ENCODE measurements around a stretch of chr3.

DNA sequence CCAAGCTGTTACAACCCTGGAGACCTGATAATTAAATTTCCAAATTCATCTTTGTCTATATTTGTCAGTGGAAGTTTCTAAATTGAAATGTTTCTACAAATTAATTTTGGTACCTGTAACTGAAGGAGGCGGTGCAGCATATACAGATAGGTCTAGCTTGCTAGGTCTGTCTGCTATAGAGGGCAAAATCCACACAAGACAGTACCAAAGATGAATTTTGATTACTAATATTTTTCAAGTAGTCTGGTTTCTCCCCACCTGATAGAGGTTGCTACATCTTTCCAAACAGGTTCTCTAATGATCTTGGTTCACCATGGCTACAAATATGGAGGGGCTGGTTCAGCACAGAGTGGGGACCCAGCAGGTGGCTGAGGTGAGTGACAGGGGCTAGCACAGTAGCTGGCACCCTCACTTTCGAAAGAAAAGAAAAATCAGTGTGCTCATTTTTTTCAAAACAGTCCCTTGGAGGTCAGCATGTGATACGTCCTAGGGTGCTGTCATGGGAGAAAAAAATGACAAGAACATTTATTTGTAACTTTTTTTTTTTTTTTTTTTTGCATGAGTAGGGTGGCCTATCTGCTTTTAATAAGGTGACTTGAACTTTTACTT, 14.8 kb downstream of the NR2C2 start:
- PRO-cap, result no peak

DNA sequence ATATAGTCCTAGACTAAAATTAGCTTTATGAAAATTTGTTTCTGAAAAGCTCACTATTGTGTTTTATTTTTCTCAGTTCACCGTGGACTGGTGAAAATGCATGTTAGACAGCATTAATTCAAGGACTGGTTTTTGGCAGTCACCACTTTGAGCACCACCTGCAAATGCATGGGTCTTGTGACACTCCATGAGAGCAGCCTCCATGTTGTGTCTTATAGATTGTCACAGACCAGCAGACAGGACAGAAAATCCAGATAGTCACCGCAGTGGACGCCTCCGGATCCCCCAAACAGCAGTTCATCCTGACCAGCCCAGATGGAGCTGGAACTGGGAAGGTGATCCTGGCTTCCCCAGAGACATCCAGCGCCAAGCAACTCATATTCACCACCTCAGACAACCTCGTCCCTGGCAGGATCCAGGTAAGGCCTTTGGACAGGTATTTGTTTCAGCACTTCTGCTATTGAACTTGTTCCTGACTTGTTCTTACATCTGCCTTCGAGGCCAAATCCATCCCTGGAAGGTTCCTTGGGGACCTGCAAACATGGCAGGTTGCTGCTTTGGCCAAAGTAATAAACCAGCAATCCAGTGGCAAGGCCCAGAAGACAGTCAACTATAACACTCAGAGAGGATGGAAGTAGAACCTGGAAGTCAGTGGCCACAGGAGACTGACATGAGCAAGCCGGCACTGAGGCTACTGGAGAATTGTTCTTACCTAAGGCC, 51.6 kb downstream of the MRPS25 start:
- PRO-cap, result no peak

GRCh38 chr3:15077009-15077309, 11.8 kb upstream of the MRPS25 start:
- PRO-cap, result no peak

- PRO-cap, result no peak
Measured at GRCh38 chr3:15252786-15253692, 47.0 kb downstream of the CAPN7 start.

- PRO-cap, result no peak
Measured at GRCh38 chr3:15292674-15293541, 39.5 kb downstream of the SH3BP5 start.

- PRO-cap, result no peak
Measured at GRCh38 chr3:15300115-15301245, 31.9 kb downstream of the SH3BP5 start.

- PRO-cap, result no peak
Measured at GRCh38 chr3:15329169-15330216, 2.9 kb downstream of the SH3BP5 start.

DNA sequence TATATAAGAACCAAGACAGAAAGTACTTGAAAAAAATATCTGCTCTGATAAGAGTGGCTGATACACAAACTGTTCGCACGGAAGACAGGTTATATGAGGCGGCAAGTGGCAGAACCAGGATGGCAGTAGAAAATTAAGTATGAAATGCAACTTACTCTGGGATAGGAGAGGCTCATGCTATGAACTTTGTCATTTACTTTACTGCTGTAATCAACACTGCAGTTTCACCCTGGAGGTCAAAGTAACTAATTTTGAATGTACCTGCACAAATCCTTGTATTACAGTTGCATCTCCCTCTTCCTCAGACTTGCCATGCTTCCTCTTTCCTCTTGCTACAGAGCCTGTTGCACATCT, 38.8 kb downstream of the HACL1 start:
- PRO-cap, result no peak

GRCh38 chr3:15638160-15638621, 36.6 kb downstream of the BTD start:
- PRO-cap, result no peak

DNA sequence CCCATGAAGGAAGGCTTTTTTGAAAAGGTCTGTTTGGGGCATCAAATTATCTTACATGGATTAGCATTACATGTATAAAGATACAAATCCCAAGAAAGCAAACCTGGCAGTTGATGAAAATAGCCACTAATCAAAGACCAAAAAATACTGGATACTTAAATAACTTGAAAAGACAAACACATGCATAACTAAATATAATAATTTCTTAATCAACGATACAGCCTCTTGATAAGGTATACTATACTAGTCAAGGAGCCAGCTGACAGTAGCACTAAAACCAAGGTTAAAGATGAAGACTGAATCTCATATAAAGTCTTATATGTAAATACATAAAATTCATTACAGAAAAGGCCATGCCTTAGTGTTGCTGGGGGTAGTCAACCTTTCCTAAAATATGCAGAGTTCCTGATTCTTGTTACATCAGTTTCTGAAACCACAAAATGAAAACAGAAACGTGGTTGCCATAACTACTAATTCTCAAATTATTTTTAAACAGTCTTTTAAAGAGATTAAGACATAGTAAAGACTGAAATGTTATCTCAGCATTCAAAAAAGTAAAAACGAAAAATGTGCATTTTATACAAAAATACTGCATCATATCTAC, 2.0 kb downstream of the ANKRD28 start:
- PRO-cap, result no peak

- PRO-cap, result no peak
Measured at GRCh38 chr3:15796281-15796777, 1.4 kb downstream of the ANKRD28 start.

- PRO-cap, result no peak
Measured at GRCh38 chr3:16181318-16181842, 6.9 kb downstream of the GALNT15 start.

- PRO-cap, result no peak
Measured at GRCh38 chr3:16183647-16184032, 9.2 kb downstream of the GALNT15 start.

DNA sequence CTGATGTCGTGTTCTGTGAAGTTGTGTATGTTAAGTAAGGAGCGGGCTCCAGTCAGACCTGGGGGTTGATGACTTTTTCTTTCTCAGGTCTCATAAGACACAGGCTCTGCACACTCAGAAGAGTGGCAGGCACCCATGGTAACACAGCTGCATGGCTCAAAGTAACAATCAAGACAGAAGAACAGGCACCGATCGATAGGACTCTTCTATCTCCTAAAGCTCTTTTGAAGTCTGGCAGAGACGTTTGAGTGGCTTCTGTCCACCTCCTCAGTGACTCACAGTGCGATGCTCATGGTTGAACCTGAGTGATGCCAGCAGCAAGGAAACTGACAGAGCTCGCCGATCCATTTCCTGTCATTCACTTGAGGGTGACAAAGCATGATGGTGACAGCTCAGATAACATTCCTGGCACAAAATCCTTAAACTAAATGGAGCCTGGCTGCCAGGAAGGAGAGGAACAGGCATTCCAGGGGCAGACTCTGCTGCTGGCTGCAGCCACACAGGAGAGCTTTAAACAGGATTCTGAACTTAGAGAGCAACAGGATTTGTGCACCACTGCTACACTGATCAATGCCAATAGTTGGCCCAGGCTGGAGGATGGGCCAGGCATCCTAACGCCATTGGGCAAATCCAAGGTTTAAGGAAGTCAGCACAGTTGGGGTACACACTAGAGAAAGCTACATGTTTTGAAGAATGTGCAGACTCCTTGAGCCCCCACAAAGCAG, 20.7 kb downstream of the DPH3 start:
- PRO-cap, result no peak

GRCh38 chr3:16285914-16286658, 21.1 kb downstream of the OXNAD1 start:
- PRO-cap, result no peak

- PRO-cap, result no peak
Measured at GRCh38 chr3:16322101-16322718, 57.2 kb downstream of the OXNAD1 start.

DNA sequence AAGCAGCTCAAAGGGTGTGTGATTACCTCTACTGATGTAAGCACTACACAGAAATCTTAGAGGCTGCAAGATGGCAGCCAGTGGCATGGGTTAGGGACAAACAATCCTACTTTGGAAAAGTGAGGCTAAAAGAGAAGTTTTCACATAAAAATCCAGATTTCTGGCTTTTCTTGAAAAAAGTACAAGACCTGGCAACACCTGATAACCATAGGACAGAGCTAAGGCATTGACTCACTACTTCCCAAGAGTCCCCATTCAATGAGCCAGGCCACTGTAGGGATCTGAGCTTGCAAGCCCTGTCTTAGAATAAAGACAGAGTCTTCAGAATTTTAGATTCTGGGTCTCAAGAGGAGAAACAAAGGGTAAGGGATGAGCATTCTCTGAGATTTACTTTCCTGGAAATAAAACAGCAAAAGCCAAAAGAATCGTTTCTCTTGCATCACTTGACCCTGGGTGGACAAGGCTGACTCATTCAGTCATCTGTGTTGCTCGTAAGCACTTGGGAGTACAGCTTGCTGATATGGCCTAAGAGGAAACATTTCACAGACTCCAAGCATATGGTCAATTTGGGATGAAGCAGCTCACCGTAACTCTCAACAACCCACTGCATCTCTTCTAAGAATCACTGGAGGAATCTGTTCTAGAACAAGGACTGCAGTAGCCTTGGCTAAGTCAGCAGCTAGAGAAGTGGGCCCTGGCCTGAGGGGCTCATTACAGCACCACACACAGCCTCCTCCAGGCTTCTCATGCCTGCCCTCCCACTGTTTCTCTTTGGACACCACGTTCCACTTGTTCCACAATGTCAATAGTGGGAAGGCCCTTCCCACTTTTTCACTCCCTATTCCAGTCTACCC, 86.2 kb downstream of the RFTN1 start:
- PRO-cap, result no peak

- PRO-cap, result no peak
Measured at GRCh38 chr3:16493640-16494058, 19.9 kb downstream of the RFTN1 start.

GRCh38 chr3:16496254-16496648, 17.2 kb downstream of the RFTN1 start:
- PRO-cap, result no peak

GRCh38 chr3:16536136-16536449, 22.6 kb upstream of the RFTN1 start:
- PRO-cap, result no peak

All from ureter (tissue), 1 donor.